Neural cell (in vitro differentiated cells): ENCODE results near the gene ARL6IP5.

DNA sequence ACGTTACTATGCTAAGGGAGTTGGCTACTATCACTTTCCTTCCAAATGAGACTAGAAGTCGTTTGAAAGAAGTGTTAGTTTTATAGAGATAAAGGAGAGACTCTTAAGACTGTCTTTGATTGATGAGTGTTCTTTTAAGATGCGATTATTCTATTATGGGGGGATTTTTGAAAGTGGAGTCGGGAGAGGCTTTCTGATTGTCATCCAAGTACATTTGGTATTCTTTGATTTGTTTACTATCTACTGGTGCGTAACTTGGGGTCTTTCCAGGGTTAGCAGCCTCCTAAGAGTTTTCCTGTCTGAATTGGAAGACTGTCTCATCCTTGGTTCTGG is 3.7 kb upstream of the SUCLG2 start:
- RAMPAGE, long total RNA: no peak

GRCh38 chr3:69009560-69010094 is 3.9 kb downstream of the EOGT start:
- RAMPAGE, long total RNA: no peak

- RAMPAGE, long total RNA: no peak
These were observed 4.6 kb downstream of the TMF1 start for GRCh38 chr3:69047160-69048348.

GRCh38 chr3:69081488-69081932 is 1.3 kb upstream of the UBA3 start:
- RAMPAGE, long total RNA: no peak

- RAMPAGE, long total RNA: start-site peak on the plus strand at chr3:69085013-69085050, 1,312 and 1,471 reads in 2 replicates
These were observed at the start of gene ARL6IP5 for GRCh38 chr3:69084652-69085513. Gene ARL6IP5, plus strand, starts transcription at chr3:69084937.

GRCh38 chr3:69121542-69121943 is 852 bp downstream of the LMOD3 start:
- RAMPAGE, long total RNA: no peak

DNA sequence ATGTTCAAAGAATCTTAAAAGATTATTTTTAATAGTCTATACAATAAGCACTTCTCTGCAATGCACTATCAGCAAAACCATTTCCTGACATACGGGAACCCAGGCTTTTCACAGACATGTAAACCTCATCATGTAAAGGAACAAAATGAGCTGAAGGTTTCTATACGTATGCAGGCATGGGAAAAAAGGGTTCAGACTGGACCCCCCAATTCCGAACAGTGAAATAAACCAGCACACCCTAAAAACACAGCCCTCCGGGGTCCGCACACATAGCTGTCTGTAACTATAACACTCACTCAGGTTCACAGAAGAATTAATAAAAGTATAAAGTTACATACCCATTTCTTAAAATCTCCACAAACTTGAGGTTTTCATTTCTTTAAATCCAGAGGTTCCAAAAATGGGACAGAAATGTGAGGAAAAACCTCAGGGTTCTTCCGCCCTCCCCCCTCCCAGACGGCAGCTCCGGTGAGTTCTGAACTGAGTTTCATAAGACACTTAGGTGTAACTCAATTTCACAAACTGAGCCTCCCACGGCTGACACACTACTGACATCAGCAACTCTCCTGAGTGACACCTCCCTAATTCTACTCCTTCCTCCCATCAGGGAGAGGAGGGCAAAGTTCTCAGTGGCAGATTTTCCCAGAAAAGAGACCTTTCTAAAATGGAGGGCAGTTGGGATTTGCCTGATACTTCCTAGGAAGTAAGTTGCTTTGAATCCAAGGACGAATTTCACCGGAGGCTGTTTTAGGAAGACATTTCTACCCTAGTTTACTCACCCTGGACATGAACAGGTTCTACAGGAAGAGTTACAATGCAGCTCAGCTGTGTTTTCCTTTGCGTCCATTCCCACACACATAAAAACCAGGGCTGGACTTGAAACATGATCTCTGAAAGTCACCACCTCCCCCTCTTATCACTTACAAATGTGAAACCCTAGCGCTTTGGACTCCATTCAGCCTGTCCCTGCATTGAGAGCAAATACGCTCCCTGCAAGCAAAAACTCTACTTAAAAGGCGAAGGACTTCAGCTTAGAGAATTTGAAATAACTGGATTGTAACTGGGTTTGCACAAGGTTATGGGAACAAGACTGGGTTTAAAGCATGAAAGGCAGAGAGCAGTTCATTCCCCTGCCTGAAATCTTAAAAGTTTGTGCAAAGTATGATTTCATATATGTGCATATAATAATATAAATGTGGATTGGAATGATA is 78.0 kb upstream of the LMOD3 start:
- RAMPAGE, long total RNA: no peak

GRCh38 chr3:69240663-69241388 is 118.4 kb upstream of the LMOD3 start:
- RAMPAGE, long total RNA: no peak

GRCh38 chr3:69246604-69246899 is 124.2 kb upstream of the LMOD3 start:
- RAMPAGE, long total RNA: no peak

DNA sequence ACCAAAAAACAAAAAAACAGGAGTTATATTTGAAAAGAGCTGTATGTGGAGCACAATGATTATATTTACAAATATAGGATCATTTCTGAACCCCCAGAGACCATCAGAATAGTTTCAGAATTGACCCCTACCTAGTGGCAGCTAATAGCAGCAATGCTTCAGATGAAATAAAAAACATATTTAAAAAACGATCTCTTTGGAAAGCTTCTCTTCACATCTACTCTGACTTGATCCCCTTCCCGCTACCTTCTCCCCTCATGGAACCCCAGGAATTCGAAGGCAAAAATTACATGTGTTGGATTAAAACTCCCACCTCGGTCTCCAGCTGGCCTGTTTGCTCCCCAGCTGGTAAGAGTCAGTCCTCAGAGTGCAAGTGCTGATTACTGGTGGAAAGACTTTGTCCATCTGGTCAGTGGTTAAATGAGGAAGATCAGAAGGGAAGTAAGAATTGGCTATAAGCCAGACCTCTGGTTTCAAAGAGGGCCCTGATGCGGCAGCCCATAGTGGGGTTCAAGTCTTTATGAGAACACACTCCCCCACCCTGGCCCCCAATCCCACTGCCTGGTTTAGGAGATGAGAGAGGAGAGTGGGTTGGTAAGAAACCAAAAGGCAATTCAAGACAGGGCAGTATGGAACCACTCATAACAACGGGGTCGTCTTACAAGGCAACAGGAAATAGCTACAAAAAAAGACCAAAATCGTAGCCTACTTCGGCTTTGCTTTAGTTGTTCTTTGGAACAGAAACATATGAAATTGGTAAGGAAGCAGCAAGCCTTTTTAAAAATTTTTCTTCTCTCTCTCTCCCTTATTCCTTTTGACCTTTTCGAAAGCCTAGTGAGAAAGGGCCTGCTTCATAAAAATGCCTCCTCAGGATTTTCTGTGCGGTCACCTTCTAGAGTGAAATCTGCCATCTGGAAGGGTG is 65.1 kb downstream of the FRMD4B start:
- RAMPAGE, long total RNA: no peak

GRCh38 chr3:69359511-69359951 is 26.4 kb downstream of the FRMD4B start:
- RAMPAGE, long total RNA: no peak

DNA sequence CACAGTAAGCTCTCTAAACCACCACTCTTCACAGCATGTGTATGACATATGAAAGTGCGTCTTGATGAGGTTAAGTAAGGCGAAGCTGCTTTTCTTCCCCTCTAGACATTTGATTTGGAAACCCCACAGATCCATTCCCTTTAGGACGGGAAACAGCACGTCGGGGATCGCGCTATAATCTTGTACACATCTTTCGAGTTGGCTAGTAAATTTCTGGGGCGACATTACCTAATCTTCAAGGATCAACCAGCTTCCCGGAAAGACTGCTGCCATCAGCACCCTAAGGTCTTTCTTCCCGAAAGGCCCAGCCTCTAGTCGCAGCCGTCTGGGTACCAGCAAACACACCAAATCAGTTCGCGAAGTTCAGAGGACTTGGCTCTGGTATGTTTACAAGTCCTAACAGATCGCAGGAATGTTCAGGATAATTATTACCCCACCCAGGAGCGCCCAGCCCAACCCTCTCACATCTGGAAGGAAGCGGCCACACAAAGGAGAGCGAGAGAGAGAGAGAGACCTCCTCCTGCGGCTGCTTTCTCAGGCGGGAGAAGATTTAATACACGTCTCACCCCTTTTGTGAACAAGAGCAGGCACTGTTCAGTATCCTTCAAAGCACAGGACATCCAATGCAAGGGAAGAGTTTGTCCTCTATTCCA is 155.2 kb upstream of the FRMD4B start:
- RAMPAGE, long total RNA: no peak

- RAMPAGE, long total RNA: no peak
These were observed 155.8 kb upstream of the FRMD4B start for GRCh38 chr3:69541638-69542051.

DNA sequence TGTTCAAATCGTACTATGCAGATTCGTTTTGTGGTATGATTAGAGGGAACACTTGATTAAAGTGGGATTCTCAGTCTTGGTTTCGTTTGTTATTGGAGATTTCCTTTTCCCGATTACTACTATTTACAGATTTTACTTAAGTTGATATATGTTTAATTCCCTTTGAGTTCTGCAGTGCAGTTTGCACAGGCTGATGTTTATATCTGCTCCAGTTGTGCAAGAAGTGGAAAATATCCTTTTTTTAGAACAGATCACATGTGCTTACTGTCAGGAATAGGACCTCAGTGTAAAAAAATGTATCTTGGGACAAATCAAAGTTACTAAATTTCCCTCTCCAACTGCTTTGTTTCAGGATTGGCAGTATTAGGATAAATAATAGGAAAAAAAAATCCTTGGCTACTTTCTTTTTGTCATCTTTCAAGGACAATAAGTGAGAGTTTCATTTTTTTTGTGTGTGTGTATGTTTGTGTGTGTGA is 6.8 kb downstream of the MITF start:
- RAMPAGE, long total RNA: no peak

DNA sequence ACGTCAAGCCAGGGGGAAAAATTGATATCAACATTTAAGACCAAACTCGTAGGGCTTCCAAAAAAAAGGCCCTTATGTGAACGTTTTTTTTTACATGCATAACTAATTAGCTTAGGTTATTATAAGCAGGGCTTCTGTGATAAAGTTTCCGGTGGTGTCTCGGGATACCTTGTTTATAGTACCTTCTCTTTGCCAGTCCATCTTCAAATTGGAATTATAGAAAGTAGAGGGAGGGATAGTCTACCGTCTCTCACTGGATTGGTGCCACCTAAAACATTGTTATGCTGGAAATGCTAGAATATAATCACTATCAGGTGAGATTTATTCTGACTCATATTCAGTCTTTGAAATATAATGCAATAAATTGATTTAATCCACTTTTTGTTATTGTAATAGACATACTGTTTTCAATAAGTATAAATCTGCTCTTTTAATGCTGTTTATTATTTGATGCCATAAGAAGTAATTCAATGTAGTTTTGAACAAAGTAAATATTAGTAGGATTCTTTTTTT is 197.2 kb downstream of the MITF start:
- RAMPAGE, long total RNA: no peak

DNA sequence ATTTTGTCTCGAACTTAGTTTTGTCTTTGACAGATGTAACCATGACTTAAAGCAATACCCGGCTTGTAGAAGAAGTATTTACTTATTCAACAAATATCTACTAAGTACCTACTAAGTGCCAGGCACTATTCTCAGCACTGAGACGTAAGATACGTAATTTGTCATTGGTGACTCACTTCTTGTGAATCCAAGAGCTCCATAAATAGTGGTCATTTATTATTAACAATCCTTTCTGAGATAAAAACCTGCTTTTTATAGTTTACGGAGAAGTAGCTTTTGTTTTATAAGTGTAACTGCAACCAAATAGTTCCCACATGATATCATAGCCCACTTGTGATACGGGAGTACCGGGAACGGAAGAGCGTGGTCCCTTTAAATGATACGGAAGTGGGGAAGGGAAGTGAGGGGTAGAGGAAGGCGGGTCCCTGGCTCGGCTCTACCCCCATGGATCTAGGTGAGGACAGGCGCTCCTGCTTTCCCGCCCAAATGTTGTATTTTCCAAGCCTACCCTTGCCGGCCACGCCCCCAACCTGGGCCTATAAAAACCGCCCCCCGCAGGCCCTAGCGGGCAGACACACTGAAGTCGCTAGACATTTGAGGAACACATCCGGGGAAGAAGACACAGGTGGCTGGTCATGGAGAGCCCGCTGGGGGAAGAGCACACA is 260.0 kb downstream of the MITF start:
- RAMPAGE, long total RNA: no peak

DNA sequence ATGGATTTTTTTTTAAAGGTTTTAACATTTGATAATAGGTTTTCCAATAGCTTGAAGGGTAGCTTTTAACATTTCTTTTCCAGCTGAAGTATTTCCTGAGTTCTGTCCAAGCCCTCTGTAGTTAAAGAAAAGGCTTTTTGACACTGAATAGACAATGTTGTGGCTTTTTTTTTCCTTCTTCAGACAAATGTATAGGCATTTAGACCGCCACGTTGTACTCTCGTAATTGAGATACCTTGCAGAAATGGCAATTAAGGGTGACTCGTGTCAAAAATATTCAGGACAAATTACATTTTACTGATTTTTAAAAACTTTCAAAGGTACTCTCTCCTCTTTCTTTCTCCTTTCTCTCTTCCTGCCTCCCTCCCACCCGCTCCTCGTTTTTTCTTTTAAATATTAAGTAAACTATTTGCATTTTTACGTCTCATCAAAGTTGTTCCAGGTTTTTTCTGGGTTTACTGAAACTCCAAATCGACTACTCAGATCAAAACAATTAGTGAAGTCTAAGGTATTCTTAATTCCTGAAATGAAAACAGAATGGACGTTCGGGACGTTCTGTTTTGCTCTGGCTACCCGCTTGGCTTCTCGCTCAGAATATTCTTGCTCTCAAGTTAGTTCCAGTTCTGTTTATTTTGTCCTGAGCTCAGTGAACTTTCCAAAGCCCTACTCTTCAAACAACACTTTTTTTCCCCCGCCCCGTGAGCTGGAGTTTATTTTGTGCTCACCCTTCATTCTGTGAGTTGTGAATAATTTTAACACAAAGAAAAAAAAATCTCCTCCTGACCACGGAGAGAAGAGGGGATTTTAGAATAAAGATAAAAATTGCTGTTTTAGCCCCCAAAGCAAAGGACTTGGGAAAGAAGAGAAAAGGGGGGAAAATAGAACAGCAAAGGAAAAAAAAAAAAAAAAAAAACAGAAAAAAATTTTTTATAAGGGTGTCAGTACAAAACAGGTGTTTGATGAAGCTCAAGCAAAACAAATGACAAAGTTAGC is 240.4 kb downstream of the MDFIC2 start:
- RAMPAGE, long total RNA: no peak

DNA sequence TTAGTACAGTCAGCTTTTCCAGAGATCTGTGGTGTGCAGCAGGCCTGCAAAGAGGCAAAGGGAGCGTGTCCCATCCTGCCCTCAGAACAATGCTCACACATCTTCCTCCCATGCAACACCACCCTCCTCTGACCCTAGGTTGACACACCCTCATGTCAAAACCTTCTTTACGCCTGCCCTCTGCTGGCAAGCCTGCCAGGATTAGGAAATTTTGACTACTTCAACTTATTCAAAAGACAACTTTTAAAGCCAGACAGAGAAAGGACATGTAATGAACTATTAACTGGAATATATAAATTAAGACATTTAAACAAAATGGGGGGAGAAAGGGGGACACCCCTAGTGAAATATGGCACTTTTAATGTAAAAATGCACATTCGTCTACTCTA is 513.7 kb downstream of the FOXP1 start:
- RAMPAGE, long total RNA: no peak

DNA sequence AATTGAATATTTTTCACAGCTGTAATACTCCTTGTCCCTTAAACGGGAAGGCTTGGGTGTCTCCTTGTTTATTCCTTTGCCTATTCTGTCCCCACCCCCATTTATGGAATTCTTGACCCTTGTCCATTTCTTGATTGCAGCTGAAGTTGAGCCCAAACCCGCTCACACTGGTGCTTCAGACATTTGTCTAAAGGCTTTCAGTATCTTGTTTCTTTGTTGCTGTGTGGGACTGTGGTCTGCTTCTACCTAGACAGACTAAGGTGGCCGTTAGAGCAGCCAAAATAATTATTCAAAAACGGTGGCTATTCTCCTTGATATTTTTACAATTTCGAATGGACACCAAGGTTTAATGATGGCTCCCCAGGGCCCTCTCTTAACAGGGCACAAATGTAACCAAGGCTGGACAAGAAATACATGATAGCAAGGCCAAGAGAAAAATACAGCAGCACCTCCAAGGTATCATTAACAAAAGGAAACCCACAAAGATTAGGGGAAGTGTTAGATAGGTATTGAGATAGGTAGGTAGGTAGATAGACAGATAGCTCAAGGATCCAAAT is 449.5 kb downstream of the FOXP1 start:
- RAMPAGE, long total RNA: no peak

DNA sequence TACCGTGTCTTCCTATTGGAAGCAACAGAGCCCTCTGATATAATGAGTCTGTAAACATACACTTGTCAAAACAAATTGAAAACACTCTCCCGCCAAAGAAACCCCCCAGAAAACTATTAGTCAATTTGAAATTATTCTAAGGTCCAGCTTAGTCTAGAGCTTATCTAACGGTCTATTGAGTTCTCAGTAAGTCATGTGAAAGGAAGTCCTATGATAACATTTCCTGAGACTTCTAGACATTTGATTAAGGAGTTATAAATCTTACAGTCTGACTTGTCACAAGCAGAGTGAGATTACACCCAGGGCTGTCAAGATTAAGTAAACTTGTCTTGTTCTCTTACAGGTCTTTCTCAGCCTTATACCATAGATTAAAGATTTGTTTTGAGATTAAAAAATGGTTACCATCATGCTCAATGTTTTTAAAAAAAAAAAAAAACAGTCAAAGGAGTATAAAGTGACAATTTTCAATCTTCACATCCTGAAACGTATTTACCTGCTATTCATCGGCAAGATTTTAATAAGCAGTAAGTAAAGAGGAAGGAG is 356.1 kb downstream of the FOXP1 start:
- RAMPAGE, long total RNA: no peak